Temporal lobe (tissue), 2 donors: ENCODE measurements around the genes MICOS13 and PRR22.

GRCh38 chr19:4791879-4792846, 629 bp downstream of the FEM1A start:
- RAMPAGE, long total RNA: no peak

- RAMPAGE, long total RNA: no peak
Measured at GRCh38 chr19:4816226-4817514, 14.8 kb downstream of the TICAM1 start.

- RAMPAGE, long total RNA: no peak
Measured at GRCh38 chr19:4897121-4897547, 5.6 kb downstream of the ARRDC5 start.

DNA sequence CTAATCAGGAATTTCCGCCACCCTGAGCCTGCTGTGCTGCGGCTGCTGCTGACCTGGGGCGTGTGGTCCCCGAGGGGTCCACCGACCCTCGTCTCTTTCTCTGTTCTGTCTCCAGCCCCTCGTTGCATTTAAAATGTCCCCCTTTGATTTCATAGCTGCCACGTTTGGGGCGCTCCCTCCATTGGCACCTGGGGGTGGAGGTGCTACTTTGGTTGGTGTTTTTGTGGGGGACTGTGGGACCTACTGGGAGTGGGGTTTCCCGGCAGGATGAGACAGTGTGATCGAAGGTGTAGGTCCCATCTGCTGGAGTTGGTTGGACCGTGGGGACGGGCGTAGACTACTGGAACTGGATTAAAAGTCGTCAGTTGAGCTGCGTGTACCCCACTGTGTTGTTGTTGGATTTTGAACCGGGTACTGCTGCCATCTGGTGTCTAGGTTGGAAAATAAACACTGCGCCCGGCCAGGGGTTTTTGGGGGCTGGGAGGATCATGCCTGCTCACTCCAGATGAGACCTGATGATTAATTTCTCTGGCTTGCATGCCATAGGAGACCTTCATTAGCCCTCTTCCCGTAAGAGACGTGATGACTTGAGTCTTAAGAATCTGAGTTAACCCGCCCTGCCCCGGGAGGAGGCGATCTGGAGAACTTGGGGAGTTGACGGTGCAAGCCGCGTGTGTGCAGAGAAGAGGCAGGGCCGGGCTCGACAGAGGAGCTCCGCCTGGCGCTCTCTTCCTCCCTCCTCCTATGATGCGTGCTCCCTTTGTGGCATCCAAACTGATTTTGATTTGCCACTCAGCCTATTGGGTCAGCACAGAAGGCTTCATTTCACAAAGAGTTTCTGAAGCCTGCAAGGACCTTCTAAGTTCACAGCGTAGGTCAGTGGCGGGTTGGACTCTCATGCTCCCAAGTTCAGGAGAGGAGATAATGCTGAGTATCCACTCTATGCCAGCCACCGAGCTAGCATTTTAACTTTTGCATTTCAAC, 2.5 kb downstream of the UHRF1 start:
- RAMPAGE, long total RNA: no peak

GRCh38 chr19:4922525-4922878, 13.2 kb downstream of the UHRF1 start:
- RAMPAGE, long total RNA: no peak

DNA sequence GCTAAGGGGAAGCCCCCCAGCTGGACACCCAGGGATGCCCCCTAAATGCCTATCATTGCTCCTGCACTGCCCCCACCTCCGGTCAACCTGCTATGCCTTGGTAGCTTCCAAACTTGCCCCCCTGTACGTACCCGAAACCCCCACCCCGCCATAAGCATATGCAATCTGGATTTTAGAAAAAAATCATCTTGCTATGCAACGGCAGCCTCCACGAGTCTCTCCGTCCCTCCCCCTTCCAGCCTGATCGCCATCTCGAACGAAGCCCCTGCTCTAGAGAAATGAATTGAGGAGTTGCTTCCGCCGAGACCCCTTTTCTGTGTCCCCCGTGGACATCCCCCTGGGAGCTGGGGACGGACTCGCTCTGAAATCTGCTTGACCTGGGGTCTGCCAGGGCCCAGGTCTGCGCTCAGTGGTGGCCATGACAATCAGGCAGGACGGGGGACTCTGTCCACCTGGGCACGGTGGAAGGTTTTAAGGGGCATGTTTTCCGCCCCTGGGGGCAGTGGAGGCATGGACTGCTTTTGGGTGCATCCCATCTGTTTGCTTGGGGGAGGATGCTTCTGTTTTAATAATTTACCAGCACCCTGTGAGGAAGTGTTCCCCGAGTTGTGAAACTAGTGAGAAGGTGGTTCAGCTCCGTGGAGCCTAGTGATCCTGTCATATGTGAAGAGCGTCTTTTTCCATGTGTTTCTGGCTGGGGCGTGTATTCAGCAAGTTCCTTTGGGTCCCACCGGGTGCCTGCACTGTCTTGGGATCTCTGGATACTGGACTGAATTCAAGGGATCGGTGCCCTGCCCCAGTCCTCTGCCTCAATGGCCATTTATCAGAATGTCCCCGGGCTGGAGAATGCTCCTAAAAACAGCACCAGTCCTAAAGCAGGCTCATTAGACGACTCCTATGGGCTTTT, 1.1 kb downstream of the KDM4B start:
- RAMPAGE, long total RNA: no peak

DNA sequence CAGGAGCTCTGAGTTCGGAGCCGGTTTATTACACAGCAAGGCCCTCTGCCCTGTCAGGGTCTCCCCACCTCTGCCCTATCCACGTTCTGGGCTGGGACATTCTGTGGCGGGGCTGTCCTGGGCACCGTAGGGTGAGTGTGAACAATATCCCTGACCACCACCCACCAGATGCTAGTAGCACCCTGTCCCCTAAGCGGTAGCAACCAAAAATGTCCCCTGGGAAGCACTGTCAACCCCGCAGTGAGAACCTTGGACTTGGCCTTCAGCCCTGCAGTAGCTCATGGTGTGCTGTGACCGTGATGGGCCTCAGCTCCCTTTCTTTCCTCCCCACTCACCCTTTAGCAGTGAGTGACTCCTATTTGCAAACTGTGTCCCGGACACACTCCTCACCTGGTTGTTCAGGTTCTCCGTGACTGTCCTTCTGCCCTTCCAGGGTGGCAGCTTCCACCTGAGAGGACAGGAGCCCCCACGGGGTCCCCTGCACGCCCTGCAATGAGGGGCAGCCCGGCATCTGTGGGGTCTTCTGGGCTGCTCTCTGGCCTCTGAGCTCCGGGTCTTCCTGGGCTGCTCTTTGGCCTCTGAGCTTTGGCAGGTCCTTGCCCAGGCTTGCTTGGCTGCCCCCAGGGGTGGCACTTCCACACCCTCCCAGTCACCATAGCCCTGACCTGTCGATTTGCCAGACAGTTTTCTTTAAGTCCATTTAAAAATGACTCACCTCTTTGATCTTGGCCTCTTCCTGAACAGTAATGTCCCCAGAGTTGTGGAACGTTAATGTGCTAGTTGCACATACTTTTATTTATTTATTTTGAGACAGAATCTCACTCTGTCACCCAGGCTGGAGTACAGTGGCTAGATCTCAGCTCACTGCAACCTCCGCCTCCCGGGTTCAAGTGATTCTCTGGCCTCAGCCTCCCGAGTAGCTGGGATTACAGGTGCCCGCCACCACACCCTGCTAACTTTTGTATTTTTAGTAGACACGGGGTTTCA, 3.8 kb downstream of the KDM4B start:
- RAMPAGE, long total RNA: no peak

GRCh38 chr19:4991396-4992105, 22.6 kb downstream of the KDM4B start:
- RAMPAGE, long total RNA: no peak

GRCh38 chr19:5058963-5059721, 90.2 kb downstream of the KDM4B start:
- RAMPAGE, long total RNA: no peak

DNA sequence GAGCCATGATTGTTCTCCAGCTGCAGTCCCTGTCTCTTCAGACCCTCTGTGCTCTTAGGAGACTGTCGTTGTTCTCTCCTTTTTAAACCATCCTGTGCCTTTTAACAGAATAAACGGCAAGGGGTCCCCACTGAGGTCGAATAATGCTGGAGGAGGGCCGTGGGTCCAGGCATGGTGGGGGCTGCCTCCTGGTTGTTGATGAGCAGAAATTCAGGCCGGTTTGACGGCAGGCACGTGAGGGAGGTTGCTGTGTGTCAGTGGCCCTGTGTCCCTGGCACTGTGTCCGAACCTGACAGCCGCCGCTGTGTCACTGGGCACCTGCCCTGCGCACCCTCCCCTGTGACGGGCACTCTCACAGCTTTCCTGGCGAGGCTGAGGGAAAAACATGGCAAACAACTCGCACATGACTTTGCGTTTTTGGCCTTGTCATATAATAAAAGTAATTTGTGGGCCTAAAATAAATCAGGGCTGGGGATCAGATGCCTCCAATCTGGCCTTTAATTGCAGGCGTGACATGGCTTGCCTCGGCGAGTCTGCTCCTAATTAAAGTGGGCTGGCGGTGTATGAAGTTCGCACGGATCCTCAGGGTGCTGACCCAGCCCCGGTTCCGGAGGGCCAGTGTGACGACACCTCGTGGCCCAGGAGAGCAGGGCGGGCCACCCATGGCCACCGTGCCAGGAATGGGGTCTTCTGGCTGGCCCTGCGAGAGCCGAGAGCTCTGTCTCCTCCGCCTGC, 91.7 kb downstream of the KDM4B start:
- RAMPAGE, long total RNA: no peak

- RAMPAGE, long total RNA: no peak
Measured at GRCh38 chr19:5115389-5115880, 146.5 kb downstream of the KDM4B start.

- RAMPAGE, long total RNA: no peak
Measured at GRCh38 chr19:5118563-5119431, 149.9 kb downstream of the KDM4B start.

DNA sequence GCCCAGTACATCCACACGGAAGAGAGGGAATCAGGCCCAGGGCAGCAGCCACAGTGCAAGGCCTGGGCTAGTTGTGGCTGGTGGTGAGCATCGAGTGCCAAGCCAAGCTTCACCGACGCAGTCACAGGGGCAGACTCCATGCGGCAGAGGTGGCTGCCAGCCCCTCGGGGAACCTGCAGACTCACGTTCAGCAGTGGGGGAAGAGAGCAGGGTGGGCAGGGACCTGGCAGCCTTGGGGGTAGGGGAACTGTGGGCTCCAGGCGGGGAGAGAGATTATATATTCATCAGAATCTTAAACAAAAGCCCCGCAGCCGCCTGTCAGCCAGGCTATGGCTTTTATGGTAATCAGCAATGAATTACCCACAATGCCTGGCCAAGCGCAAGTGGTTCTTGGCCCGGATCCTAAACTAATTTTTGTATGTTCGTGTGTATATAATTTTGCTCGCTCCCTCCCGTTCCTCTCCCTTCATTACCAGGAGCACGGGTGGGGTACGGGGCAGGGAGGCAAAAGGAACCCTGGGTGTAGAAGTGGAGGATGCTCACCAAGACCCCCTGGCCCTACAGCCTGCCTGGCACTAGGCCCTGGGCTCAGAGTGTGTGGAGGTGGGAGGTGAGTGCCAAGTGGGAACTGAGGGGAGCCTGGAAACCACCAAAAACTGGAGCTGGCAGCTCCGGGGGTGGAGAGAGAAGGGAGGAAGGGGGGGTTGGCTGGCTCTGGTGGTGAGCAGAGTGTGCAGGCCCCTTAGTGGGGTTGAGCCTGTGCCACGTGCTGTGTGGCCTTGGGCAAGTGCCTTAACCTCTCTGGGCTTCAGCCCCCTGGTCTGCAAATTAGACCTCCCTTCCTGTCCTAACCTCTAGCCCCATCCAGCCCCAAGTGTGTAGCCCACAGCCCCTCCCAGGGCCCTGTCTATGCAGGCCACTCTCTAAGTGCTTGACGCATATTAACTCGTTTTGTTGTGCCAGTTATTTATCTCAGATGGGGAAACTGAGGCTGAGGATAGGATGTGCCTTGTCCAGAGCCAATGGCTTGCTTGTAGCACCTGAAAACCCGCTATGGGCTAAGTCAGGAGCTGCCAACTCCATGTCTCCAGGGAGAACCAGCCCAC, 31.8 kb downstream of the PTPRS start:
- RAMPAGE, long total RNA: no peak

DNA sequence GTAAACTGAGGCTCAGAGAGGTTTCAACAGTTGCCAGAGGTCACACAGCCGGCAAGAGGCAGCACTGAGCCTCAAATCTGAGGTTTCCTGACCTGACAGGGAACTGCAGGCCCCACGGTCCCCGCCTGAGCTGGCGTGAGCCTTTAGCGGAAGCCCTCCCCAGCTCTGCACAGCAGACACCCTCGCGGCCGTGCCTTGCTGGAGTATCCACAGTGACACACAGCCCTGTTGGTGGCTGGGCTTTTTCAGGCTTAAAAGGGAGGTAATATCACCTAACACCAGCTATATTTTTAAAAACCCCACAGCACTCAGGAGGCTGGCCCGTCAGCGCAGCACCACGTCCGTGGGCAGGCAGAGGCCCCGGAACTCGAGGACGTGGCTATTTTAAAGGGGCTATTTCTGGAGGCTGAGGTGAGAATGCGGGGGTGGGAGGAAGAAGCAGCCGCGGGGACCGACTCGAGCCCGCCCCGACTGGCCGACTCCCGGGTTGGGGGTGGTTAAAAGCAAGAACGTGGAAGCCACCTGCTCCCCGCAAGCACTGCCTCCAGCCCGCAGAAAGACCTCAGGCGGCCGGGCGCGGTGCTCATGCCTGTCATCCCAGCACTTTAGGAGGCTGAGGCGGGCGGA, 18.5 kb downstream of the PTPRS start:
- RAMPAGE, long total RNA: no peak

DNA sequence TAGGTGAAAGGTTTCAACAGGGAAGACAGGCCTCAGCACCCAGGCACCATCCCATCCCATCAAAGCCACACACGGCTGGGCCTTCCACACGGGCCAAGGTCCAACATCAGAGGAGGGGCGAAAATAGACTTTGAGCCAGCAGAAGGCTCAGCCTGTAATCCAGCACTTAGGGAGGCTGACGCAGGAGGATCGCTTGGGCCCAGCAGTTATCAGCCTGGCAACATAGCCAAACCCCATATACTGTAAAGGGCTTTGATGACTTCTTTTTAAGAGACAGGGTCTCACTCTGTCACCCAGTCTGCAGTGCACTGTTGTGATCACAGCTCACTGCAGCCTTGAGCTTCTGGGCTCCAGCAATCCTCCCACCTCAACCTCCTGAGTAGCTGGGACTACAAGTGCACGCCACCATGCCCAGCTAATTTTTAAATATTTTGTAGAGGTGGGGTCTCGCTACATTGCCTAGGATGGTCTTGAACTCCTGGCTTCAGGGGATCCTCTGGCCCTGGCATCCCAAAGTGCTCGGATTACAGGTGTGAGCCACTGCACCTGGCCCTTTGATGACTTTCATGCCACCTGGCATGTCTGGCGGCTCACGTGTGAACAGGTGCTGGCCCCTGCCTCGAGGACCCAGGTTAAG, 27.9 kb downstream of the SAFB2 start:
- RAMPAGE, long total RNA: no peak

- RAMPAGE, long total RNA: no peak
Measured at GRCh38 chr19:5668978-5669416, 11.3 kb downstream of the MICOS13 start.

DNA sequence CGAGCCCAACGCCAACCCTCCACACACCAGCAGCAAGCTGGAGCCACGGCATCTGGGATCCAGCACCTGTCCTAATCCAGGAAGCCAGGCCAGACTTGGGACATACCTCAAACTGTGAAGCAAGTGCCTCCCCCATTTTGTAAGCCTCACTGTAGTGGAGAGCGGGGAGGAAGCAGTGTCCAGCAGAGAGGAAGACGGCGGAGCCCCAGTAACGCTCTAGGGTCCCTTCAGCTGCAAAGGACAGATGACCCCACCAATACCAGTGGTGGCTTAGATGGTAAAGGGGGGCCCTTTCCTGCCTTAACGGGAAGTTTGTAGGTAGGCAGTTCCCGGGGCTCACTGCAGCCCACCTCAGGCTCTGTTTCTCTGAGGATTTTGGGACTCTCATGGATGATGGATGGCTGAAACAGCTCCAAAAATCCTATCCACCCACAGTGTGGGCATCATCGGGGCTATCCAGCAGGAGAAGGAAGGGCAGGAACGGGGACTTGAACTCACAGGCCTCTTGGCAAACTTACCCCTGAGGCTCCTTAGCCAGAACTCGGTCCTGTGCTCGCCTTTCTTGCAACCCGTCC, 10.8 kb downstream of the MICOS13 start:
- RAMPAGE, long total RNA: no peak

GRCh38 chr19:5680047-5680727, at the start of gene MICOS13:
TSS of gene MICOS13 (minus strand) at chr19:5680516.
- RAMPAGE, long total RNA: start-site peak on the minus strand at chr19:5680498-5680707, 1,423 and 271 reads in 2 replicates

- RAMPAGE, long total RNA: no peak
Measured at GRCh38 chr19:5707590-5708683, 12.0 kb downstream of the LONP1 start.

DNA sequence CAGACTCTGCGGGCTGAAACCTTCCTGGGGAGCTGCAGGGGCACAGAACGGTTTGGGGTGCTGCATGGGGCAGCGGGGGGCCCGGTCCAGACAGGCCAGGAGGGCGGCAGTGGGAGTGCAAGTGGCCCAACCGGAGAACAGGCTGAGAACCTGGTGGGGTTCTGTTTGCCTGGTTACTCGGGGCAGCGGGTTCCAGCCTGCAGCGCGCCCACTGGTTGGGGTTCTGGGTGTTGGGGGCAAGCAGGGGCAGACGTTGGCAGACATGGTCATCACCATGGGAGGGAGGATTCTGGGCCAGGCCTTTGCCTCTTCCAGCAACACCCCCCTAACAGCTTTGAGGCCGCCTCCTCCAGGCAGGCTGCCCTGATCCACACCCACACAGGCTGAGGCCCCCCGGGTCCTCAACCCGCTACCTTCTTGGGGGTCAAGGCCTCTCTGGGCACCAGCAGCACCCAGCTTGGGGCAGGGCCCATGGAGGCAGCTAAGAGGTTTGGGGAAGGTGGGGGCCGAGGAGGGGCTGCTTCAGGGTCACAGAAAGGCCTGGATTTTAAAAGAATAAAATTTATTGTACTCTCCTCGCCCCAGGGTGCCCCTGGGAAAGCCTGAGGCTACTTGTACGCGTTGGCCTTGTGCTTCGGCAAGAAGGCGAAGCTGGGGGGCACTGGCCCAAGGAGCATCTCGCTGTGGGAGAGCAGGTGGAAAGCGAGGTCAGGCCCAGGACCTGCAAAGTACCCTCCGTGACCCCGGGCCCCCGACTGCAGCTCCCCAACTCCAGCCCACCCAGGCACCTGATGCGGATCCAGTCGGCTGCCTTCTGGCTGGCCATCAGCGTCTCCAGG, at the start of gene PRR22:
TSS of gene PRR22 (minus strand) at position 152 of the 839 bp plus-strand sequence.
- RAMPAGE, long total RNA: no peak